RPMI7951 (cell line): ENCODE results near the genes TOMM34 and WFDC5.

DNA sequence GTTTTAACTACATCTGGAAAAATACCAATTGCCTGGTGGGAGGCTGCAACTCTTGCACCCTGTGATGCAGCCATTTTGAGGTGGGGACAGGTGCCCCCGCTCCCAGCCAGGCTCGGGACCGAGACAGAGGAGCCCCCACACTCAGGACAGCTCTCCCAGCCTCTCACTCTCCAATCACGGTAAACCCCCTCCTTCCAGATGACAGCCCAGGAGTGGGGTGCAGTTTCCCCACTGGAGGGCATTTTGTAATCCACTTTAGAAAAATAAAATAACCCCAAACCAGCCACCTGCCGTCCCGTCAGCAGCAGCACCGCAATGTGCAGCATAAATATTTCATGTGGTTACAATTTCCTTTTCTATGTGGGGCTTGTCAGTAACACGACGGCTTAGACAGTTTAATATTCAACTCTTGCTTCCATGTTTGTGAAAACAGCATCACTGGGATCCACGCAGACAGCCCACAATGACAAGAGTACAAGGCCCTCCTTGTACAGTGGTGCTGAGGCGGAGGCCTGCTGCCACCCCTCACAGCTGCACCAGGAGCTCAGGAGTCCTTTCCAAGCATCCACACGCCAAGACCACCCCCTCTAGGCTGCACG is 116.8 kb downstream of the JPH2 start:
- RAMPAGE, long total RNA: no peak

DNA sequence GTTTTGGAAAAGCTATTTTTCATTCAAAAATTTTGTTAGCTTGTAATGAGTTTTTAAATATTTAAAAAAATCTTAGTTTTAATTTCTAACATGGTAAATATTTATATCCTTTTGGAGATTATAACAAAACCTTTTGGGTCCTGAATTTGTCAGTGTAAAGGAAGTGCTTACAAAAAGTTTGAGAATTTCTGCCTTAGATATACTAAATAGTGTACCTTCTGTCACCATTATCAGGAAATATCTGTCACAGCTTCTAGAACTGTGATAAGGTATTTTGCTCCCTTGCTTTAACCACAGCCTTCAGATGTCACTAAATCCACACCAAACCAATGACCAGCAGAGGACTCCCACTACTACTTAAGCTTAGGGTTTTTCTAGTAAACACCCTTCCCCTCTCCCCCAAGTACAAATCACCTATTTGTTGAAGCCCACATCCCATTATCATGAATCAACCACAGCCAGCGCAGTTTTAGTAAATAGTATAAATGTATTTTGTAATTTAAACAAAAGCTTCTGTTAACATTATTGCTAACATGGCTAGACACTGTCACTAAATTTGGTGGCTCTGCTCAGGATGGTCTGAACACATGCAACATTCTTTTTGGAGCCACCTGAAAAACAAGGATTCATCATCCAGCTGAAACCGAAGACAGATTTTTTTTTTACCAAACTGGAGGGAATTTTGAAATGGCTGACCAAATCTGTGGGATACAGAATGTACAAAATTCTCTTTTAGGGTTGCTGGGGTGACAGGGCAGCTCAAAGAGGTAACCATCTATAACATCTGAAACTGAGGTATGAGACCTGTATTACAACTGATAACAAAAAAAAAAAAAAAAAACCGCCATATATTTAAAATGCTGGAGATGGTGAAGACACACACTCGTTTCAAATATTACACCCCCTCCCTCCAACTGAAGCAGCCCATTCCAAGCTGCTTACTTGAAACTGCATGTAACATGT is 8.8 kb upstream of the JPH2 start:
- RAMPAGE, long total RNA: no peak

DNA sequence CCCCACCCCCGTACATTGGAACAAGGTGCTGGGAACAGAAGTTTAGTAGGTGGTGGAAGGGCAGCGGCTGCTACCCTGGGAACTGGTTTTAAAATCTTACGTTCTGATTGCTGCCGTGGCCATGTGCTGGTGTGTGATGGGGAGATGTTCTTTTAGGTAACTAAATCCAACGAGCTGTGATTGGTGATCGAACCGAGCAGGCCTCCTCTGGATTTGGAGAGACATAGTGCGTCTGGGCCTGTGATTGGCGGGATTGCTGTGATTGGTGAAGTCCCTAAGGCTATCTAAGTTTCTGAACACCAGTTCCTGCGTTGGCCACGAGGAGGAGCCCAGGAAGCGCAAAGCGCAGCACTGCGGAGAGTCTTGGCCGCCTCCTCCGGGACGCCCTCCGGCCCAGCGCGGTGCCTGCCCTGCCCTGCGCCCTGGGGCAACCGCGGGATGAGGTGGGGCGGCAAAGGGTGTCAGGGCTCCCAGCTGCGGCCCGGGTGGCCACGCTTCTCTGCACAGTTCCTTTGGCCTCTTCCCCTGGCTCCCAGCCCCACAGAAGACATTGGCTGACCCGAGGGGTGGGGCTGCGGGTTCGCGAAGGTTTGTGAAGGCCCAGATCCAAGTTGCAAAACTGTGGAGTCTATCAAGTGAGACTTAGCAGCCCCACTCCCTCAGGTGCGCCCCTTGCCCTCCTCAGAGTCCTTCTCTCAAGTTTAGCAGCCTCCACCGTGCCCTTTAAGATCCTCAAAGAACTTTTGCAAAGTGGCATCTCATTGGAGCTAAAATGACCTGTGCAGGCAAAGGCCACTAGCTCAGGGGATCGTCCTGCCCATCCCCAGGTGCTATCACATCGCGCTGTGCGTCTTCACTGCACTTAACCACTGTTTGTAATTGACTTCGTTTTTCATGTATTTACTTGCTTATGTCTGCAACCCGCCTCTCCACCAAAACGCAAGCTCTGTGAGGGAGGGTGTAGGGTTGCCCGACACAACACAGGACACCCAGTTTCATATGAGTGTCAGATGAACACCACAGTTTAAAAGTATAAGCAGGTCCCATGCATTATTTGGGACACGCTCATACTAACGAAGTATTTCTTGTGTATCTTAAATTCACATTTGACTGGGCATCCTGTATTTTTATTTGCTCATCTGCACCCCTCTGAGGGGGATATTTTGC is 33.3 kb downstream of the HNF4A start:
- RAMPAGE, long total RNA: no peak

DNA sequence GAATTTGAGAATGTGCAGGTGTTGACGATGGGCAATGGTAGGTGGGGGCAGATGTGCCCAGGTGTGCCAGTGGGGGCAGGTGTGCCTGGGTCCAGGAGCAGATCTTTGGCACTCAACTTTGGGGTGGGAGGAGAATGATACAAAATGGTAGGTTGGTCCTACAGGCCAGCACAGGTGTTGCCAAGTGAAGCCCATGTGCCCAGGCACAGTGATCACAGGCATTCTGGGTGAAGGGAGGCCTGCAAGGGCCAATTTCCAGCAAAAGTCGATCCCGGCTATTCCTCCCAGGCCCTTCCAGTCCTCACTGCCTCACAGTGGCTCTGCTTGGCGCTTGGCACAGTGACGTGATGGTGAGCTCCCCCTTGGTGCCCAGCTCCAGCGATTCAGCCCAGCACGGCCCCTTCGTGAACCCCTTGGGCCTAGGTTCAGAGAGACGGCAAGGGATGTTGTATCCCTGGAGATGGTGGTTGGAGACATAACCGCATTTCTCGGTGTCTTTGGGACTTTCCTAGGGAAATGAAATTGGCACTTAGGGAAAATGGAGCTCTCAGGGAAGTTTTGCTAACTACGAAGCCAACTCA is 46.0 kb downstream of the HNF4A start:
- RAMPAGE, long total RNA: no peak

DNA sequence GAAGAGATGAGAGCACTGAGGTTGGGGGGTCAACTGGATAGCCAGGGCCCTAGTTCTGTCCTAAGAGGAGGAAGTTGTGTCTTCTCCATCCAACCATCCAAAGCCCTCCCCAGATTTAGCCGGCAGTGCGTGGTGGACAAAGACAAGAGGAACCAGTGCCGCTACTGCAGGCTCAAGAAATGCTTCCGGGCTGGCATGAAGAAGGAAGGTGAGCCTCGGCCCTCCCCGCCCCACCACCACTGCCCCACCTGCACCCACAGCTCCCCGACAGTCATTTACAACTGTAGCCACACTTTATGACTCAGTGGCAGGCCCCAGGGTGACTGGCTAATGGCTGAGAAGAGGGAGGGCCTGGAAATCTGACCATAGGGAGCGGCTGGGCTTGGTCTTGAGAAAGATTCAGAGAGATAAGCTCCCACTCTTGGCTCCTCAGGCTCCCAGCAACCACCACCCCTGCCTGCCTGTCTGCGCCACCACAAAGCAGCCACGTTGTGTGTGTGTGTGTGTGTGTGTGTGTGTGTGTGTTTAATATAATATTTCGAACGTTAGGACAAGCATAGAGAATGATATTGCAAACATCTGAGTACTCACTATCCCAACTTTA is 51.9 kb downstream of the HNF4A start:
- RAMPAGE, long total RNA: no peak

DNA sequence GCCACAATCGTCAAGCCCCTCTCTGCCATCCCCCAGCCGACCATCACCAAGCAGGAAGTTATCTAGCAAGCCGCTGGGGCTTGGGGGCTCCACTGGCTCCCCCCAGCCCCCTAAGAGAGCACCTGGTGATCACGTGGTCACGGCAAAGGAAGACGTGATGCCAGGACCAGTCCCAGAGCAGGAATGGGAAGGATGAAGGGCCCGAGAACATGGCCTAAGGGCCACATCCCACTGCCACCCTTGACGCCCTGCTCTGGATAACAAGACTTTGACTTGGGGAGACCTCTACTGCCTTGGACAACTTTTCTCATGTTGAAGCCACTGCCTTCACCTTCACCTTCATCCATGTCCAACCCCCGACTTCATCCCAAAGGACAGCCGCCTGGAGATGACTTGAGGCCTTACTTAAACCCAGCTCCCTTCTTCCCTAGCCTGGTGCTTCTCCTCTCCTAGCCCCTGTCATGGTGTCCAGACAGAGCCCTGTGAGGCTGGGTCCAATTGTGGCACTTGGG is 46.0 kb upstream of the TTPAL start:
- RAMPAGE, long total RNA: no peak

GRCh38 chr20:44598408-44598895 is 16.1 kb downstream of the PKIG start:
- RAMPAGE, long total RNA: no peak

- RAMPAGE, long total RNA: no peak
Measured at GRCh38 chr20:44702746-44703530, 12.2 kb upstream of the CCN5 start.

DNA sequence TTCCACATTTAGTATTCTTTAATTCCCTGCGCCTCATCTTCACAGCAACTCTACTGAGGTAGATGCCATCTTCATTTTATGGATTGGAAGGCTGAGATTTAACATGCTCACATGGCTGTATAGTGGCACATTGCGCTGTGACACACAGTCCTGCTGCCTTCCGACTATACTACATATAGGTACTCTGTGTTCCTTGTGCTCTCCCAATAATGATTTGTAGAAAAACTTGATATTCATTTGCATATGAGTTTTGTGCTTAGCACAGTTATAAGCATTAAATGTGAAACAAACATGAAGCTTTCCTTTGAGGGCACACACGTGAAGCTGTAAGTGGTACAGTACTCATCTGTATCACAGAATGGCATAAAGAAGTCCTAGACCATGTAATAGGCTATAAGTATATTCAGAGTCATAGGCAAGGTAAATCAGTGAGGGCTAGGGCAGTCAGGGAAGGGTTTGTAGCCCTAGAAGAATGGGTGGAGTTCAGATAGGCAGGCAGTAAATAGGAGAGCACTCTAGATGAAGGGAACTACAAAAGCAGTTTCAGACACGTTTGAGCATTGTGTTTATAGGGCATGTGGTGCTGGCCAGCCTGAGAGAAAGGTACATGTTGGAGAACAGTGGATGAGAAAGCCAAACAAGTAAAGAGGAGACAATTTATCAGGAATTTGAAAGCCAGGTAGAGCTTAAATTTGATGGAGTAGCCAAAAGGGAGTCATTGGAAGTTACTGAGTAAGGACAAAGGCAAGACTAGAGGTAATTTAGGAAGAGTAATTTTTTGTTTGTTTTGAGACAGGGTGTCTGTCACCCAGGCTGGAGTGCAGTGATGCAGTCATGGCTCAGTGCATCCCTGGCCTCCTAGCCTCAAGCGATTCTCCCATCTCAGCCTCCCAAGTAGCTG is 9.4 kb downstream of the YWHAB start:
- RAMPAGE, long total RNA: no peak

DNA sequence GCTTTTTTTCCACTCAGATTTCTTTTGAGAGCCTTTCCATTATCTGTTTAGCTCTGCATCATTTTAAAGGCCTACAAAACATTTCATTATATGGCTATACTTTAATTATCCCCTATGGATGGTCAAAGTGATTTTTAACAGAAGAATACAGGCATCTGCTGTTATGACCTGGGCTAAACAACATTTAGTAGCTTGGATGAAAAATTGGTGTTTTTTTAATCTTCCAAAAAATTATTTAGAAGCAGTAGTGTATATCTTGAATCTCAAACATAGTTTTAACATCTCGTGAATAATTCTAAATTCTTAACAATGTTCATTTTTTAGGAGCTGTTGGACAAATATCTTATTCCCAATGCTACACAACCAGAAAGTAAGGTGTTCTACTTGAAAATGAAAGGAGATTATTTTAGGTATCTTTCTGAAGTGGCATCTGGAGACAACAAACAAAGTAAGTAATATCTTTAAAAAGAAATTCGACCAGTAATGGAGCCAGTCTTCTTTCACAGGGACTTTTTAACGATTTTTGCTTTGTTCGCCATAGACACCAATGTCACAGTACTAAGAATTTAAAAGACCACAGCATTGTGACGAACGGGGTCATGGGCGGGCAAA is 6.1 kb upstream of the PABPC1L start:
- RAMPAGE, long total RNA: no peak

GRCh38 chr20:44959647-44960683 is at the start of gene TOMM34:
Gene TOMM34, minus strand, starts transcription at chr20:44960397.
- RAMPAGE, long total RNA: start-site peak on the minus strand at chr20:44960377-44960415, 33 and 32 reads in 2 replicates

- RAMPAGE, long total RNA: no peak
Measured at GRCh38 chr20:44969632-44969881, 3.2 kb downstream of the STK4 start.

DNA sequence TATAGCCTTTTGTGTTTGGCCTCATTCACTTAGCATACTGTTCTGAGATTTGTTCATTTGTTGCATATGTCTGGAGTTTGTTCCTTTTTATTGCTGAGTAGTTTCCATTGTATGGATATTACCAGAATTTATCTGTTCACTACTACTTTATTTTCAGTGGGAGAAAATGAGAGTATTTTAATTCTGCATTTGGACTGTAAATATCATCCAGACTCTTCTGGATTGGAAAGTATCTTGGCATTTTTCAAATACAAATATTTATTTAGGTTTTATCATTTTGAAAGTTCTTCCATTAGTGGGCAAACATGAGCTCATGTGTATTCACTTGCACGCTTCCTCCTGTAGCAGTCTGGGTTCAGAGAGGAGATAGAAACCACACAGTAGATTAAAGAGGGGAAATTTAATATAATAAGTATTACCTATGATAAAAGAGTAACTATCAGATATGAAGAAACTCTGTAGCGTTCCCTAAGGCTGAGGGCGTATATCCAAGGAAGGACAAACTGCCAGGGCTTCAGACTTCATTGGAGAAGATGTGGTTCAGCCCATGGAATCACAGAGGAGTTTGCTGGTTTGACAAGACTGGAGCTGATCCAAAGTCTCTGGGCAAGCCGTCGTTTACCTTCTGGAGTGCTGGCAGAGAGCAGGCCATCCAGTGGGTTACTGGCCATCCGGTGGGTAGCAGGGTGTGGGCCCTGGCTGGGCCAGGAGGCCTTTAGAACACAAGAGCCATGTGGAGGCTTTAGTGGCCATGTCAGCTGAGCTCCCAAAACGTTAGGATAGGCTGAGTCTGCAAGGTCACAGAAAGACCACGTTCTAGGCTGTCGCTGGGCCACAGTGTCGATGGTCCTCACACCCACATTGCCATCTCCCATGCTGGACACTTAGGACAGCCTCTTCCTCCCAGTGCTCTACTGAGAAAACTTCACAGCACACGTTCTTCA is 44.3 kb downstream of the KCNS1 start:
- RAMPAGE, long total RNA: no peak

- RAMPAGE, long total RNA: no peak
Measured at GRCh38 chr20:45114945-45115633, at the start of gene WFDC5. Gene WFDC5, minus strand, starts transcription at chr20:45115174.

GRCh38 chr20:45336238-45337288 is 11.7 kb downstream of the SDC4 start:
- RAMPAGE, long total RNA: no peak

DNA sequence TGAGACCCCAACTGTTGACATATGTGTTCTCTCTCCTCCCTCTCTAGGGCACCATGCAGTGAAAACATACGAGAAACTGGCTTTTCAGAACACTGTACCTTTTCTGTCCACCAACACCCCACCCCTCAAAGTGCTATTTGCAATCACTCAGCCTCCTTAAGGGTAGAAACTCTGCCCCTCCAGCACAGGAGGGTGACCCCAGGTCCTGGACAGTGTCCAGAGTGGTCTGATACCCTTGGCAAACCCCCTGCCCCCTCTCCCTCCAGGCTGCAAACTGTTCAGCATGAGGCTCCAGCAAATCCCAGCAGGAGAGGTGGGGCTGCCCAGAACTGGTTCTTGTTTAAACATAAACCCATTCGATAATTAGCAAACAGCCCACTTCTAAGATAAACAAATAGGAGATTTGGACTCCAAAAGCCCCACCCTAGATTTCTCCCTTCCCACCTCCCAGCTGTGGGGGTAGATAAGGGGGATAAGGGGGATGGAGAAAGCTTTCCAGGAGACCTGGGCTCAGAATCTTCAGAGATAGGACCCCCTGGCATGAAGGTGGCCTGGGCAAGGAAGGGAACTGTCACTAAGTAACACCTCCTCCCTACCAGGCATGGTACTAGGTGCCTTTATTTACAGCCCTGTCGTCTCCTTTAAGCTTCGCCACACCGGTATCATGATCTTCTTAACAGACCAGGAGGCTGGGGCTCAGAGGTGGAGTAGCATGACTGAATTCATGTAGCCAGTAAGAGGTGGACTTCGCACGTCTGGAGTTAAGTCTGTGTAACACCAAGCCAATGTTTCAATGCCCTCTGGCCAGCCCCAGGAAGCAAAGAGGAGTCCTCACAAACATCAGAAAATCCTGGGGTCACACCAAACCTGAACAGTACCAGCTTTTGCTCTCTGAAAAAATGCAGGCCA is 4.8 kb downstream of the SDC4 start:
- RAMPAGE, long total RNA: no peak

GRCh38 chr20:45361786-45362371 is 1.1 kb upstream of the SYS1 start:
- RAMPAGE, long total RNA: no peak

- RAMPAGE, long total RNA: no peak
Measured at GRCh38 chr20:45372005-45372492, 6.1 kb downstream of the TP53TG5 start.

DNA sequence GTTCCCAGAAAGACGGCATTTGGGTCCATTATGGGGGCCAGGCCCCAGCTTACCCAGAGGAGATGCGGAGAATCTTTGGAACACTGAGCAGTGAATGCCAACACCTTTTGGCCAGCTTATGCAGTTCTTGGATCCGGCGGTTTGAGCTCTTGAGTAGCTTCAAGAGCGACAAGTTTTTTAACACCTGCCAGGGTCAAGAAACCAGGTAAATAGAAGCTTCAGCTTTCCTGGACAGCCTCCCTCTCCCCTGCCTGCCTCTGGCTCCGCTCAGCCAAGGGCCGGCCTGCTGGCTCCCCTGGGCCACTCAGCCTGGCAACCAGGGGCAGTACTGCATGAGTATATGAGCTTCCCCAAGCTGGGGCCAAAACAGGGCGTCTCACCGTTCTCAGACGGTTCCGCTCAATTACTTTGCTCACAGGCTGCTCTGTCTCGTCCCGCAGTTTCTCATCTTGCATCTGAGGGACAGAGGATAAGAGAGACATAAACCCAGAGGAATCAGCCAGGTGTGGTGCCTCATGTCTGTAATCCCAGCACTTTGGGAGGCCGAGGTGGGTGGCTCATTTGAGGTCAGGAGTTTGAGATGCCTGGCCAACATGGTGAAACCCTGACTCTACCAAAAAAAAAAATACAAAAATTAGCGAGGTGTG is 843 bp downstream of the TP53TG5 start:
- RAMPAGE, long total RNA: no peak

DNA sequence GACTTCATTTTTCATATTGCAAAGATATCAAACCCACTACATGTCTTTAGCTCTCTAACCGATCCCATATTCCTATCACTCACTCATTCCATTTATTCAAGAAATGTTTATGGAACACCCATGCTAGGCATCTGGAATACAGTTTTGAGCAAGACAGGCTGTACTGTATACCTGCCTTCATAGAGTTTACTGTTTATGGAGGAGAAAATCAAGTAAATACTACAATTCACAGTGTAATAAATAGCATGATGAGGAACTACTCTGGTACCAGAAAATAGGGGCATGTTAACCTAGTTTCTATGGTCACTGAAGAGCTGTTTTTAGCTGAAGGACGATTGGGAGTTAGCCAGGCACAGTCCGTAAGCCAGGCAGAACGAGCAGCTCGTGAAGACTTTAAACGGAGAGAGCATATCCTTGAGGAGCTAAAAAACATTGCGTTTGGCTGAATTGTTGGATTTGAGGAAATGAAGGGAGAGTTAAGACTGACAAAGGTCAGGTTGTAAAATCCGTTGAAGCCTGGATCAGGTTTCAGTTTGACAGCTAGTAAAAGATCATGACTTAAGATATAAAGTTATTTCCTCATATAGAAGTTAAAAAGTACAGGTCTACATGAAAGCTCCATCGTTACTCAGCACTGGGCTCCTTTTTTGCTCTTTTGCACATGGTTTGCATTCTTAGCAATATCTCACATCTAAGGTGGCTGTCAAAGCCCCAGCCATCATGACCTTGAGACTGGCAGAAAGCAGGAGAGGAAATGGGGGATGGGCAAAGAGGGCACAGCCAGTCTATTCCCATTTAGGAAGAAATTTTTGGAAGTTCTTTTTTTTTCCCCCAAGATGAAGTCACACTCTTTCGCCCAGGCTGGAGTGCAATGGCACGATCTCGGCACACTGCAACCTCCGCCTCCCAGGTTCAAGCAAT is 2.8 kb downstream of the DBNDD2 start:
- RAMPAGE, long total RNA: no peak